HTERT-HM (cell line): ENCODE measurements around a stretch of chr7.

DNA sequence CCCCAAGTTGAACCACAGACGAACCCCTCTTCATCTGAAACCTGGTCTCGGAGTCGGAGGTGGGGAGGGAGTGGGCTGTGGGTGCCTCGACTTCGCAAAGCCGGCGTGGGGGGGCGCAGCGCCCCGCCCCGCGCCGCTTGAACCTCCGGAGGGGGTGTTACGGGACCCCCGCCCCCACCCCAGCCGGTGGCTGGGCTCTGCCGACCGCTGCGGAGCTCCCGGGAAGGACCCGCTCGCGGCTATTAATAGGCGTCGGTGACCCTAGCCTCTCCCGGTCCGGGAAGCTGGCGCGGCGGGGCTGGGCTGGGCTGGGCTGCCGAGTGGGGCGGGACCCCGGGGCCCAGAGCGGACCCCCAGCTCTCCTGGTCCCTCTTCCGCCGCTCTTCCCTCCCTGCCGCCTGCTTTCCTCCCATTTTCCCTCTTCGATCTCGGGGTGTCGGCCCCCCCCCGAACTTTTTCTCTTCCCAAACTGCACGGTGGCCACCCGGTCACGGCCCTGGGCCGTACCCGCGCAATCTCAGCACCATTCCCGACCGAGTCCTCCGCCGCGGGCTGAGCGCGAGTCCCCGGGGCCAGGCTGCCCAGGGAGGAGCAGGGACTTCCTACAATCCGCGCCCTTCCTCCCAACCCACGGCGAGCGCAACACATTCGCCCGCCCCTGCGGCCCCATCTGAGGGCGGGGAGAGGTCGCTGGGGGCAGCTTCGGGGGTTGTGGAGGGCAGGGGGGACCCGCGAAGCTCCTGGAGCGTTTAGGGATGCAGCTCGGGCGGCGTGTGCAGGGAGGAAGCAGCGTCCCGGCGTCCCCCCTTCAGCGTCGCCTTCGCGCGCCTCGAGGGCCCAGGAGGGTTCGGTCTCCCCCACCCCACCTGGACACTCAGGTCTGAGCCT is 3.1 kb upstream of the ELFN1 start:
- RRBS: 4% methylated on average over 41 of the region's 83 CpGs

DNA sequence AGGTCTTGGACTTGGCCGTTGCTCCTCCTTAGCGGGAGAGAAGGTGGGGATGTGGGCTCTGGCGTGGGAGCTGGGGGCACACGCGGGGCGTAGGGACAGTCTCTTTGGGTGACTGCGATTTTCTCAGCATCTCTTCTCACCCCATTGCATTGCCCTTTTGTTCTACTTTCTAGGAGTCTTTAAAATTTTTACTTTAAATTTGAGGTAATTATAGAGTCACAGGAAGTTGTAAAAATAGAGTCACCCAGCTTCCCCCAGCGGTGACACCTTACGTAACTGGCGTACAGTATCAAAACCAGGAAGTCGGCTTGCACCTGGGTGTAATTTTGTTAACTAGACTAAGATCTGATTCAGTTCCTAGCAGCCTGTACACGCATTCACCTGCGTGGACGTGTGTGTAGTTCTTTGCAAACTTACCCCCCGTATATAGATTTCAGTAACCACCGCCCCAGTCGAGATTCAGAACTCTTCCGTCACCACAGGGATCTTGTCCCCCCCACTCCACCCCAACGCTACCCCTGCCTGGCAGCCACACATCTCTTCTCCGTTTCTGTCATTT is 83.2 kb downstream of the ELFN1 start:
- RRBS: no CpG with 5 or more reads among the region's 20 CpGs

DNA sequence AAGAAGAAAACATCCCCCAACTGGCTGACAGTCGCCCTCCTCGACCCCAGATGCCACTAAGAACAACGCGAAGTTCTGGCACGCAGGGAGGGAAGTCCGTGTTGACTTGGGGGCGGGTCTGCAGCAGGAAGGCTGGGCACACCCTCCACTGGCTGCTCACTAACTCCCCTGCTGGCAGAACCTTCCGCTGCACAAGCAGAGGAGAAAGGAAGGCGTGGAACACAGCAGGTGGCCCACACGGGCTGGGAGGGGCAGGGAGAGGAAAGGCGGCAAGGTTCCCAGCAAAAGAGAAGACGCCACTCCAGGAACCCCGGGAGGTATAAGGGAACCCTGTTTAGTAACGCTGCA is 205.2 kb downstream of the ELFN1 start:
- RRBS: no CpG with 5 or more reads among the region's 14 CpGs

DNA sequence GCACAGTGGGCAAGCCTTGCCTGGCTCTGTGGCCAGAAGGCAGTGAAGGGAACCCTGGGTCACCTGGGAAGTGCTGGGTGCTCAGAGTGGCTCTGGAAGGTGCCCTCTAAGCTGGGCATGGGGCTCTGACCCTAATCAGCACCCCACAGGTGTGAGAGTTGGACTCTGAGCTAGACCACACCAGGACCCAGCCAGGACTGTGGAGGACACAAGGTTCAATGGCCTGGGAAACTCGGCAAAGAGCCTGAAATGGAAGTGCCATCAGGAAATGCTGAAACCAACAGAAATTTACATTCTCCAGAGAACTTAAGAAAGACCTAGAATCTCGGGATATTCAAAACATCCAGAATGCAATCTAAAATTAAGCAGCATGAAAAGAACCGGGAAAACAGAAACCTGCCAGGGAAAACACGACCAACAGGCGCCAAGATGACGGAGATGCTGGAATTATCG is 253.6 kb downstream of the ELFN1 start:
- RRBS: no CpG with 5 or more reads among the region's 7 CpGs

GRCh38 chr7:1932713-1933290 is 262.7 kb downstream of the ELFN1 start:
- RRBS: no CpG with 5 or more reads among the region's 15 CpGs

DNA sequence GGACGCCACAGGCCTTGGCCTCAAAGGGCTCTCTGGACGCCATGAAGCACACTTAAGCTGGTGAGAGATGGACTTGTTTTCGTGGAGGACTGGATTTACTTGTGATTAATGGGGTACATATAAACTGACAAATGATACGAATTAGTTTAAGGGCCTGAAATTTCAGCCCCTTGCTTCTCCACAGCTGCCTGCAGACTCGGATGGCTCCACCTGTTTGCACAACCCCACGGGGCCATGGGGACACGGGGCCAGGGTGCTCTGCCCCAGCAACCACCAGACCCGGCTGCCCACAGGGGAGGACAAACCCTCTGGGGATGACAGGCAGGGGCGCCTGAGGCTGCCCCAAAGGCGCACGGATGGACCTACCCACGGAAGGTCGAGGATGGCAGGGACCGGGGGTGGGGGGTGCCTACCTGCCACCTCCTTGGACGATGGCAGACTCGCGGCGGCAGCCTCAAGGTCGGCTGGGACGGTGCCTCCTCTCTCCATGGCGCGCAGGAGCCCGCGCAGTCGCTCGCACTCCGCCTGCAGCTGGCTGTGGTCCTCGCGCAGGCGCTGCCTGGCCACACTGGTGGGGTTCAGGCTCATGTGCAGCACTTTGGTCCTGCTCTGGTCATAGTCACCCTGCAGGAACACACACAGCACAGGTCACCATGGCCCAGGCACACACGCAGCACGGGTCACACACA is 266.3 kb downstream of the ELFN1 start:
- RRBS: 97% methylated on average over 4 of the region's 32 CpGs

DNA sequence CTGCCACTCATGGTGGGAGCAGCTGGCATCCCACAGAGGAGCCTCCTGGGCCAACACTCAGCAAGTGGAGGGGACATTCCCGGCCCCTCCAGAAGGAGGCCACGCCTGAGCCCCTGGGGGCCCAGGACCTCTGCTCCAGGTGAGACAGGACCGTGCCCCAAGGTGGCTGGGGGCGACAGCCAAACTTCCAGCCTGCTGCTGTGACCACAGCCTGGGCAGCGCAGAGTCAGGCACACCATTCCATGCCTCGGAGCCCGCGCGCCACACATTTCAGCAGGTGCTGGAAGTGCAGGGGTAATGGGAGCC is 272.1 kb downstream of the ELFN1 start:
- RRBS: no CpG with 5 or more reads among the region's 9 CpGs

DNA sequence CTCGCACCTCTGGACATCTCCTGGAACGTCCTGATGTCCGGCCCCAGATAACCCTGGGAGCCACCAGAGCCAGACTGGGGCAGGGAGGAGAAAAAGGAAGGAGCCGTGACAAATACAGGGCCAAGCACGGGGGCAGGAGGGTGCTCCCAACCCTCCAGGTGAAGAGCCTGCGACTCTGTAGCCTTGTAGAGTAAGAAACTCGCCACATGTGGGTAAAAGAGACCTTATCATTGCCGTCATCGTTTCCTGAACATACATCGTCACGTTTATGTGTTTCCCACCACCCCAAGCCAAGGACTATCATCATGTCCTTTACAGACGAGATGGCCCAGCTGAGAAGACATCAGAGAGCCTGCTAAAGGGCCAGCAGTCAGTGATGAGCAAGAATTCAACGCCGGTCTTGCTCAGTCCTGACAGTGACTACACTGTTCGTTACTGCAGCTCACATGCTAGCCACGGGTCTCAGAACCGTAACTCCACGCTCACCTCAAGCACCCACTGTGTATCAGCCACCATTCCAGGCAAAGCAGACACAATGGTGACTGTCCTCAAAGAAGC is 148.0 kb downstream of the MAD1L1 start:
- RRBS: no CpG with 5 or more reads among the region's 18 CpGs

DNA sequence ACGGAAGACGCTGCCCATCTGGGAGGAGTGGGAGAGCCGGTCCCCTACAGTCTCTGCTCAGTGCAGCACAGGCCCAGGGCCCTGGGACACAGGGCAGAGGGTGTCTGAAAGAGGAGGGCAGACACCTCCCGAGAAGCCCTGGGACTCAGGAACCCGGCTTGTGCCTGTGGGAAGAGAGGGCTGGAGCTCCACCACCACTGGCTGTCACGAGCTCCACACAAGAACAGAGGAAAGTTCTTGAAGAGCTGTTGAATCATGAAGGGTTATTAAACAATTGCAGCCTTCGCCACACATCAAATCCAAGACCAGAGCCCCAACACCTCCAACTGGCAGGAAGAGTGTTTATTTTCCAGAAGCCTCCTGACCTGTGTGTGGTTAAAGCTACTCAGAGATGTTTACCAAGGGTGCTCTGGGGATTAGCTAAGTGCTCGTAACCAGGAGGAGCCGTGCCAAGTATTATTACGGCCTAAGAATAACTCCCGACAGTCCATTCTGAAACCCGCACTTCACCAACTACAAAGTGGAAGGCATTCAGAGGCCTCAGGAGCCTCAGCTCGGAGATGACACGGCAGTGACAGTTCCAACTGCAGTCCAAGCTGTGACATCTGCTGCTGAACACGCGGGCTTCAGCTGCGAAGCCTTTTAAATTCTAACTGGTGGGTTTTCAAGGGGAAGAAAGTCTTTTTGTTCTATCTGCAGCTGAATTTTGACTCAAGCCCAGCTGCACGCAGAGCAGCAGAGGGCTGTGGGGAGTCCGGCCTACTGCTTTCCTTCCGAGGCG is 75.1 kb downstream of the MAD1L1 start:
- RRBS: 83% methylated on average over 3 of the region's 21 CpGs

GRCh38 chr7:2193145-2193676 is 39.5 kb downstream of the MAD1L1 start:
- RRBS: no CpG with 5 or more reads among the region's 19 CpGs

DNA sequence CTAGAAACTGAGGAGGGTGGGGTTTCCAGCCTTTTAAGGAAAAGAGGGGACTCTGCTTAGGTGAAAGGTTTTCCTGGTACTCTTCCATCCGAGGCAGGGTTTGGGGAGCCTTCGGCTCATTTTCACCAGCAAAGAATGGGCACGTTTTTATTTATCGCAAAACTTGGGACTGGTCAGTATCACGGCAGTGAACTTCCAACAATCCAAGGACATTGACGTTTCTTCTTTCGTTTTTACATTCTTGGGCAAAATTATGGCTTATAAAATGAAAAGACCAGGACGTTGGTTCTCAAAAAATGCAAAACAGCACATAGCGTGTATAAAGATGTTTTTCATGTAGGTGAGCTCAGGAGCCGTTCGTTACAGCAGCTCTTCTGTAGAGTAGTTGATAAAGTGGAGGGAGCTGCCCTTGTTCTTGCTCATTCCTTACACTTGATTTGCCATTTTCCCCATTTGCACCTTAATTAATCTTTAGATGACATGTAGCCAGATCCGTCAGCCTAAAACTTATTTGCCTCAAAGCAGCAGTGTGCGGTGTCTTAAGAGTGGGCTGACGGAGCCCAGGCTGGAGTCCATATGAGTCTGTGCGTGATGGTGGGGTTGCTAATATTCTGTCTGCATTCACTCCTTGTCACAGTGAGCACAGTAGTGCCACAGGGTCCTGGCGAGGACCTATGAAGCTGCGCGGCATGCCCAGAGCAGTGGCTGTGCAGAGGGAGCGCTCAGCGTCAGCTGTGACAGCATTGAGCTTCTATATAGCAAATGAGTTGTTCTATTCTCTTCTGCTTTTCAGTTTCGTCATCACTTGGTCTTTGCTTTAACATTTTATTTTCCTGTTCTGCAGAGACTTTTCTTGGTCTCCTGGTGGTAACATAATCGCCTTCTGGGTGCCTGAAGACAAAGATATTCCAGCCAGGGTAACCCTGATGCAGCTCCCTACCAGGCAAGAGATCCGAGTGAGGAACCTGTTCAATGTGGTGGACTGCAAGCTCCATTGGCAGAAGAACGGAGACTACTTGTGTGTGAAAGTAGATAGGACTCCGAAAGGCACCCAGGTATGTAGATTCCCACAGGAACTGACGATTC is 14.3 kb downstream of the EIF3B start:
- RRBS: no CpG with 5 or more reads among the region's 26 CpGs

DNA sequence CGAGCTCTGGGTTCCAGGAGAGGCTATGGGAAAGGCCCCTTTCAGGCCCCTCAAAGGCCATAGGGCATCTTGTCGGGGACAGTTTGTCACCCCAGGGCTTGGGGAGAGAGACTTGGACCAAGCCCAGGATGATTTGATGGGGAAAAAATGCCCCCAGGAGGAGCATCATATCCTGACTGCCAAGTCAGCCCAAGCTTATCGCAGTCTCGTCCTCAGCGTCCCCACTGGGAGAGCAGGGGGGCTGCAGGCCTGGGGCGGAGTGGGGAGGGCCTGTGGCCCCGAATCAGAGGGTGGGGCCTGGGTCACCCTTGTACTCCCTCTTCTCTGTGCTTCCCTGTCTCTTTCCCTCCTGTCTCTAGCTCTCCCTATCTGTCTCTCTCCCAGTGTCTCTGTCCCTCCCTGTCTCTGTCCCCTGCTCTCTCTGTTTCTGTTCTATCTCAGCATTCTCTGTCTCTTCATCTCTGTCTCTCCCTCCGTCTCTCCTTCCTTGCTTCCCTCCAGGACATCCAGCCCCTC is 17.1 kb upstream of the GRIFIN start:
- RRBS: no CpG with 5 or more reads among the region's 8 CpGs

DNA sequence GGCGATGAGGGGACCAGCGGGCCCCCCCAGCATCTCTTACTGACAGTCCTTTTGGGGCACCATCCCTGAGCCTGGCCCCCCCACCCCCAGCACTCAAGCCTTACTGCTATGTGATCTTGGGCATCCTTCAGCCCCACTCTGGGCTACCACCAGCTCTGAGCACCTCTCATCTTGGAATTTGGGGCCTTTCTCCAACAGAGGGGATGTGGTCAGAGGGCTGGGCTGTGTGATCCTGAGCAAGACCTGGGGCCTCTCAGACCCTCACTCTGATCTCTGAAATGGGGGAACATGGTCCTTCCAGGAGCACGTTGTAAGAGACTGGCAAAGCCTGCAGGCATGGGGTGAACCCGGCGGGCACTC is 1.9 kb downstream of the LFNG start:
- RRBS: no CpG with 5 or more reads among the region's 5 CpGs

DNA sequence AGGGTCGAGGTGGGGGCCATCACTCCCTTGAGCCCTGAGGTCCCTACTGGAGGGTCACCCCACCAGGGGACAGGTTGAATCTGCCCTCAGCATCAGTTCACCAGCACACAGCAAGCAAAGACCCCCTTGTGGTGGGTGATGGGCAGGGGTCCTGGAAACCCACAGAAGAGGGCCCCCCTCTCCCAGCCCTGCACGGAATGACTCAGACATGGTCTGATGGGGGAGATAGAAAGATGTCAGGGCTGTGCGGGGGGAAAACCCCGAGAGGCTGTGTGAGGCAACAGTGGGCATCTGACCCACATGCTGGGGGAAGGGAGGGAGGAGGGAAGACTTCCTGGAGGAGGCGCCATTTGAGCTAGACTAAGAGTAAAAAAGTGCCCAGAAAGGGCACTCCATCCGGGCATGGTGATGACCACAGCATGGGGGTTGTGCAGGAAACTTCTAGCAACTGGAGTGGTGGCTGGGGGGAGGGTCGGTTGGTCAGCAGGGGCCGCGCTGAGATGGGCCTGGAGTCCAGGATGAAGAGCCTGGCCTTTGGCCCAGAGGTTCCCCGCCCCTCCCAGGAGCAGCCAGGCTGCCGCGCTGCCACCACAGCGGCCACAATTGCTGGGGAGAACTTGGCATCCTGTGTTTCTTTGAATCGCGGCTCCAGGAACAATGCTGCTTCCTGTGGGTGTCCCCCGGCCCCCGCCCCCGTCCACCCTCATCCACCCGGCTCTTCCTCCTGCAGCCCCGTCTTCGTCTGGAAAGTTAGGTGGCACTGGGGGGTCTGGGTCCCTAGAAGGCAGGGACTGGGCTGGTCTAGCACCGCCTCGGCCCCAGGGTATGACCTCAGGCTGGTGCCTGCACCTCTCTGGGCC is 2.5 kb downstream of the LFNG start:
- RRBS: no CpG with 5 or more reads among the region's 23 CpGs

GRCh38 chr7:2527115-2527602 is 7.6 kb downstream of the LFNG start:
- RRBS: no CpG with 5 or more reads among the region's 22 CpGs

- RRBS: 31% methylated on average over 4 of the region's 16 CpGs
These were observed 10.8 kb downstream of the LFNG start for GRCh38 chr7:2530045-2531021.

- RRBS: 10% methylated on average over 1 of the region's 19 CpGs
These were observed 1.2 kb downstream of the BRAT1 start for GRCh38 chr7:2553851-2554759.

DNA sequence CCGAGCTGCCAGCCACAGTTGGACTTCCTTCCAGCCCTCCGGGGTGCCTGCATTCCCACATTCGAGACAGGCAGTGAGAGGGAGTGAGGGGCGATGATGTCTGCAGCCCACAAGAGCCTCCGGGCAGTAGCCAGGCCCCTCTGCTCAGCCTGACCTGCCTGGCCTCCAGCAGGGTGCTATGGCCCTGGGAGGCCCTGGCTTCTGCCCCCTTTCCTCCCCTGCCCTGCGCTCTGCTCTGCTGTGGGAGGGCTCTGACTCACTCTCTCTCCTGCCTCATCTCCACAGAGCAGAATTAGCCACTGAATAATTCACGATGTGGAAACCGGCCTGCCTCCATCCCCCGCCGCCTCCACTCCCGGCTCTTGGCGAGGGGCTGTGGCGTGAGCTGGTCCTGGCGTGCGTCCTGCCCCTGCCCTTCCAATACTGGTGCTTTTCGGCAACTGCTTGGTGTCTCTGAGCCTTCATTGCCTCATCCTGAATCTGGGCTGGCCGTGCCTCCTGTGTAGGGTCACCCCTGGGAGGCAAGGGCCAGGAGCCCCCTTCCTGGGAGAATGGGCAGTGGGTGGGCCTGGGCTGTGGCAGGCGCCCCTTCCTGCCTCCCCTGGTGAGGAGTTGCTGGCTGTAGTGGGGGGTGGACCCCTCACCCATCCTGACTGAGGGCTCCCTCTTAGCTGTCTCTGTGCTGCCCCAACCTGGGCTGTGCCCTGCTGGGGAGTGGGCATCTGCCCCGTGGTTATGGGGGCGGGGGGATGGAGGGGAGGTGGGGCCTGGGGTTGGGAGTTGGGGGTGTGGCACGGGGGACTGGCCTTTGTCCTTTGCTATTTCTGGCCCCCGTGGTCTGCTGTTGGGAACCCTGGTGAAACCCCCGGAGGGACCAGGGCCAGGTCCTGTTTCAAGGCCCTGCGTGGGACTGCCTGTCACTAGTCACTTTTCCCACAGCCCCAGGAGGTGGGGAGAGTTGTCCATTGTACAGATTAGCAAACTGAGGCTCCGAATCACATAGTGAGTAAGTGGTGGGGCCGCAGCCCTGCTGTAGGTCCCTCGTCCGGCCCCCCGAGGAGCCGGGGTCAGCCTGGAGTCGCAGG is 2.4 kb downstream of the TTYH3 start:
- RRBS: 3% methylated on average over 4 of the region's 31 CpGs

- RRBS: no CpG with 5 or more reads among the region's 11 CpGs
These were observed 27.2 kb downstream of the AMZ1 start for GRCh38 chr7:2715236-2715589.

GRCh38 chr7:2757517-2758694 is 69.9 kb downstream of the AMZ1 start:
- RRBS: no CpG with 5 or more reads among the region's 21 CpGs